GM06990 (cell line): ENCODE results near the genes ZDHHC14, SNX9 and SERAC1.

- RRBS = no CpG with 5 or more reads among the region's 6 CpGs
Measured at GRCh38 chr6:156846855-156847671, 69.9 kb downstream of the ARID1B start.

DNA sequence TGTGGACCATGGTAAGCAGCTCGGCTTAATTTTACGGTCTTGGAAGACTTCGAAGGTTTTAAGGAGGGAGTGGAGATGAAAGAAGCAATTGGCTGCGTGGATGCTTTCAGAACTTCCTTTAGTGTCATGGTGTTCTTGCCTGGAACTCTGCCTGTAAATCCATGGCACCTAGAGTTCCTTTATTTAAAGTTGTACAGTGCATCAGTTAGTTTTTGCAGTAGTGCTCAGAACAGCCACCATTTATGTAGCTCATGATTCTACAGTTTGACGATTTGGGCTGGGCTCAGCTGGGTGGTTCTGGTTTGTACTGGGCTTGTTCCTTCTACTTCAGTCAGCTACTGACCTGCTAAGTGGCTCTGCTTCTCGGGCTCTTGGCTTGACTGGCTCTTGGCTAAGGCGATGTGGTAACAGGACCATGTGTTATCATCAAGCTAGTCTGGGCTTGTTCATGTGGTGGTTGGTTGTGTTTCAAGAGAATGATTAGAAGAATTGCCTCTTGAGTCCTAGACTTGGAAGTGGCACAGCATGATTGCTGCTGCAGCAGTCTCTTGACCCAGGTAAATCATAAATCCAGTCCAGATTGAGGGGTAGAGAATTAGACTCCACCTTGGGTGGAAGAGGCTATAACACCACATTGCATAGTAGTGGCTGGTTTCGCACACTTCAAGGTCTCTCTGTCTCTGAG is 252.8 kb downstream of the ARID1B start:
- RRBS = no CpG with 5 or more reads among the region's 8 CpGs

GRCh38 chr6:157213165-157213681 is 110.1 kb downstream of the TMEM242 start:
- RRBS = no CpG with 5 or more reads among the region's 9 CpGs

GRCh38 chr6:157380744-157381607 is at the start of gene ZDHHC14:
Gene ZDHHC14 (plus strand): TSS chr6:157381190.
- RRBS = 3% methylated on average over 74 of the region's 115 CpGs

GRCh38 chr6:157520918-157521342 is 139.9 kb downstream of the ZDHHC14 start:
- RRBS = no CpG with 5 or more reads among the region's 6 CpGs

- RRBS = 41% methylated on average over 3 of the region's 22 CpGs
Measured at GRCh38 chr6:157556956-157558008, 176.3 kb downstream of the ZDHHC14 start.

- RRBS = no CpG with 5 or more reads among the region's 8 CpGs
Measured at GRCh38 chr6:157666975-157667862, 155.8 kb upstream of the SNX9 start.

- RRBS = no CpG with 5 or more reads among the region's 12 CpGs
Measured at GRCh38 chr6:157752519-157753238, 70.4 kb upstream of the SNX9 start.

GRCh38 chr6:157763223-157764096 is 59.6 kb upstream of the SNX9 start:
- RRBS = 3% methylated on average over 2 of the region's 13 CpGs

- RRBS = 4% methylated on average over 102 of the region's 146 CpGs
Measured at GRCh38 chr6:157822293-157823545, at the start of gene SNX9. Gene SNX9 (plus strand): TSS chr6:157823246.

- RRBS = no CpG with 5 or more reads among the region's 2 CpGs
Measured at GRCh38 chr6:157884594-157884962, 61.5 kb downstream of the SNX9 start.

GRCh38 chr6:157891309-157892471 is 68.6 kb downstream of the SNX9 start:
- RRBS = no CpG with 5 or more reads among the region's 16 CpGs

DNA sequence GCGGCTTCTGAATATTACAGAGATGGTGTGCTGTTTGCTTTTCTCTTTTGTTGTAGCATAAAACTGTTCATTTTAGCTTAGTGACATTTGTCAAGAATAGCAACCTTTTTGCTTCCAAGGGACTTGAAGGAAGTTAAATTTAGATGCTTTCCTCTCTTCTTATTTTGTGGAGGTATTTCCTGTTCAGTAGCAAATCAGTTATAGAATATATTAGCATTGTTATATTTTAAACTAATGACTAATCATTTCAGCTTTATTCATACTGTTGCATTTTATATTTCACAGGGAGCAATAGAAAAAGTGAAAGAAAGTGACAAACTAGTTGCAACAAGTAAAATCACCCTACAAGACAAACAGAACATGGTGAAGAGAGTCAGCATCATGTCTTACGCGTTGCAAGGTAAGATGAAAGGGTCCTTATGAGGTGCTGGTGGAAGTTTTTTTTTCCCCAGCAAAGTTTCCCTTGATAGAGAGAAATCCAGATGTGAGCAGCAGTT is 43.3 kb upstream of the SYNJ2 start:
- RRBS = no CpG with 5 or more reads among the region's 3 CpGs

GRCh38 chr6:157938845-157939805 is 42.5 kb upstream of the SYNJ2 start:
- RRBS = no CpG with 5 or more reads among the region's 8 CpGs

DNA sequence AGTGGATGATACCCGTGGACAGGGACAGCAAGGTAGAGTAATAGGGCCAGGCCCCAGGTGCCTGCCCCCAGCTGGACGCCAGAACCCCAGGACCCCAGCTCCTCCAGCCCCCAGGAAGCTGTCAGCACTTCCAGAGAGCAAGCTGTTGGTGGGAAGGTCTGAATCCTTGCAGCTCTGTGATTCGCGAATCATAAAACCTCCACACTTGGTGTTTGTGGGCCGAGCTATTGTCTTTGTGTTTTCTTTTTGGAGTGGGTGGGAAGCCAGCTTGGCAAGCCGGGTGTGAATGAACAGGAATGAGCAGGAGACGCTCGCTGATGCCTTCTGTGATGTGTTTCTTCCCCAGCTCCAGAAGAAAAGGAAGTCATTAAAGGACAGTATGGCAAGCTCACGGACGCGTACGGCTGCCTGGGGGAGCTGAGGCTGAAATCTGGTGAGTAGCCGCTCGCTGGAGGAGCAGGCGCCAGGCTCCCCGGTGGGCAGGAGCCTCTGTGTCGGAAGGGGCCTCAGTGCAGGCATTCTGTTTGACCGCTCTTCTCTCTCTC is 35.3 kb downstream of the SYNJ2 start:
- RRBS = no CpG with 5 or more reads among the region's 18 CpGs

DNA sequence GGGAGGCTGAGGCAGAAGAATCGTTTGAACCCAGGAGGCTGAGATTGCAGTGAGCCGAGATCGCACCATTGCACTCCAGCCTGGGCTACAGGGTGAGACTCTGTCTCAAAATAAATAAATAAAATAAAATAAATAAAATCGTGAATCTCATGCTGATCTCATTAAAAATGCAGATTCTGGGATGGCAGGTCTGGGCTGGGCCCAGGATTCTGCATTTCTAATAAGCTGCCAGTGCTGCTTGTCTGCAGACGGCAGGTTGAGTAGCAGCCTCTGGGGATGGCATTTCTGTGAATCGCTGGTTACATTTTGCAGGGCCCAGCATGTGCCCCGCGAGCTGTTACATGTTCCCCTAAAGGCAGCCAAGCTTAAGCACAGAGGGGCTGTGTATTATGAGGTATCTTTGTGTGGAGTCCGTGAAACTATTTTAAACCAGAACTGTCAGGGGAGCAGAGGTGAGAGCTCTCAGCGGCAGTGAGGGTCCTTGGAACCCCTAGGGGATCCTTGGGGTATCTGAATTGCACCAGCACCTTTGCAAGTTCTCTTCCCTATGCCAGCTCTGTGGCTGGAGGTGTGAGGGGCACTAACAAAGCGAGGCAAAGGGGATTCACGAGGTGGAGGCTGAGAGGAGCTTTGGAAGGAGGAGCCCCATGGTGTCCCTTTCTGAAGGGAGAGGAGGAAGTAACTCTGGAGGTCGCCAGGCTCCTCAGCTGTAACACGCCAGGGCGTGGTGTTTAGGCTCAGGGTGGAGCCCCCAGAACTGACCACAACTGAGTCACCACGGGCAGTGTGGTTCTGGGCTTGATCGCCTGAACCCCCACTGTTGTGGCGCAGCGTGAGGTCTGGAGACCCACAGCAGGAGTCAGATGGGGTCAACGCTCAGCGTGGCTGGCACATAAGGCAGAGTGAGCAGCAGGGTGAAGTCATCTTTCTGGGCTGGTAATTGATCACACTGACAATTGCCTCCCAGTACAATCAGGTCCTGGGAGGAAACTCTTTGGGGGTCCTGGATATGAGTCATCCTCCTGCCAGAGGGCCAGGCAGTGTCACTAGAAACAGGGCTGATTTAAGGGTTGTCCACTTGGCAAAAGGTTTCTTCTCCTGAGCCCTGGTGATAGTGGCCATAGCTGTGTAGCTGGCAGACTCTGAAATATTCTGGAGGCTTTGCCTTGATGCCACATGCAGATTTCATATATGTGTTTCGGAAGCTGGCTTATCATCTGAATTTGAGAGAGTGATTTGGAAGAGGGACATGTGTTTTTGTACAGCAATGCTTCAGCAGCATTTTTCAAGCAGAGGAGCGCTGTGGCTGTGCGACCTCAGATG is 49.6 kb downstream of the SYNJ2 start:
- RRBS = no CpG with 5 or more reads among the region's 24 CpGs

- RRBS = no CpG with 5 or more reads among the region's 17 CpGs
Measured at GRCh38 chr6:158039441-158040167, 57.9 kb downstream of the SYNJ2 start.

GRCh38 chr6:158068261-158068809 is 86.7 kb downstream of the SYNJ2 start:
- RRBS = no CpG with 5 or more reads among the region's 8 CpGs

DNA sequence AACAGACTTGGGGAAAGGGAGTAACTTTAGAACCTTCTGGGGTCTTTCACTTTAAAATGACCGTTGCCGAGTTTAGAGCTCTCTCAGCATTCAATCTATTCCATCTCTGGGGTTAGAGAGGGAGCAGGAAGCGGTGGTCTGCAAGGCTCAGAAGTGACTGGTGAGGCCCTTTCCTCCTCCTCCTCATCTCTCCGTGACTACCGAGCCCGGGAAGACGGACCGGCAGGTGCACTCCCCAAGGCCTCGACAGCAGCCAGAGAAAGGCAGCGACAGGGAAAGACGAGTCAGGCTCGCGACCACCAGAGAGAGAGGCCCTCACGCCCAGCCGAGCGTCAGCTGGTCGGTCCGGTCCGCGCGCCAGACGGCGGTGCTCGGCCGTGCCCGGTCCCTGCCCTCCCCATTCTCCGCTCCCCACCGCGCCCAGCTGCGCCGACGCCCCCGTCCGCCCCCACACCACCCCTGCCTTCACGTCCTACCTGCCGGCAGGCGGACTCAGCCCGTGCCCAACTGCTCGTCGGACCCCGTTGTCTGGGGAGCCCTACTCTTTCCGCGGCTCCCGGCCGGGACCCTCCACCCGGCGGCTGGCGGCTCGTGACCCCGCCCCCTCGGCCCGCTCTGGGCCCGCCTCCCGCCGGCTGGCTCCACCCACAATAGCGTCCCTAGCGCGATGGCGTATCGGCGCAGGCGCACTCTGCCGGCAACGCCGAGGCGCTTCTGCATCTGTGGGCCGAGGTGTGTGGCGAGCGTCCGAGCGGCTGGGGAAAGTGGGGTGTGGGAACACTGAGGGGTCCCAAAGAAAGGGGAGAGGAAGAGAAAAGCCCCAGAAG is at the start of gene SERAC1:
TSS of gene SERAC1 (minus strand) at position 599 of the 827 bp plus-strand sequence.
- RRBS = 3% methylated on average over 39 of the region's 71 CpGs

DNA sequence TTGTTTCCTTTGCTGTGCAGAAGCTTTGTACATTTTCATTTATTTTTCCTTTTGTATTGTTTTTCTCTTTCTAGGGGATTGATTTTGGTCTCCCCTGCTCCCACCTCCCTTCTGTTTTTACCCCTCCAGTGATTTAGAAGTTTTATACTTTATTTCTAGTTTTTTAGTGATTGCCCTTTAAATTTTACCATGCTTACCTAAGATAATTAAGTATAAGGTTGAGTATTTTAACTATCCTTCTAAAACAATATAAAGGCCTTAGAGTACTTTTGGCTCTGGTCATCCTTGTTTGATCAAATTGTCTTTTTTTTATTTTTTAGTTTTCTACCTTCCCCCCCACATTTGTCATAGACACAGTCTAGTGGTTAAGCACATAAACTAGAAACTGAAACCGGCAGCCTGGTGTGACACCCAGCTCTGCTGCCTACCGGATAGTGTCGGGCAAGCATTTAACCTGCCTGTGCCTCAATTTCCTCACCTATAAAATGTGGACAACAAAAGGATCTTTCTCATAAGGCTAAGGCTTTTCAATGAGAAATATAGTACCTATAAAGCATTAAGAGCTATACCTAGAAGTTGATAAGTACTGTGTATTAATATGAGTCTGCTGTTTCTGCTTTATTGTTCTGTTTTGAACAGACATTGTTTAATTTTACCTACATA is 21.7 kb upstream of the TULP4 start:
- RRBS = 50% methylated on average over 1 of the region's 3 CpGs